Heart left ventricle (tissue), 7 donors: ENCODE data around the genes KCNE5 and IL13RA2.

- PRO-cap, 6 experiments, result no peak in any of the 6 experiments
- RAMPAGE, long total RNA, 2 experiments, result no peak in any of the 2 experiments
- RRBS, result no CpG with 5 or more reads among the region's 3 CpGs
These were observed 943 bp downstream of the PSMD10 start for GRCh38 chrX:108090434-108090764.

GRCh38 chrX:109537151-109537800, 632 bp downstream of the NXT2 start:
- PRO-cap, 6 experiments, result peak in 6 of 6 experiments; most common plus-strand start chrX:109537205 (in 6)
- RAMPAGE, long total RNA, 2 experiments, result start-site peak on the plus strand in 2 of 2 experiments, at chrX:109537172-109537237 at its widest, 9 reads per replicate
- RRBS, result 2% methylated on average over 13 of the region's 21 CpGs

DNA sequence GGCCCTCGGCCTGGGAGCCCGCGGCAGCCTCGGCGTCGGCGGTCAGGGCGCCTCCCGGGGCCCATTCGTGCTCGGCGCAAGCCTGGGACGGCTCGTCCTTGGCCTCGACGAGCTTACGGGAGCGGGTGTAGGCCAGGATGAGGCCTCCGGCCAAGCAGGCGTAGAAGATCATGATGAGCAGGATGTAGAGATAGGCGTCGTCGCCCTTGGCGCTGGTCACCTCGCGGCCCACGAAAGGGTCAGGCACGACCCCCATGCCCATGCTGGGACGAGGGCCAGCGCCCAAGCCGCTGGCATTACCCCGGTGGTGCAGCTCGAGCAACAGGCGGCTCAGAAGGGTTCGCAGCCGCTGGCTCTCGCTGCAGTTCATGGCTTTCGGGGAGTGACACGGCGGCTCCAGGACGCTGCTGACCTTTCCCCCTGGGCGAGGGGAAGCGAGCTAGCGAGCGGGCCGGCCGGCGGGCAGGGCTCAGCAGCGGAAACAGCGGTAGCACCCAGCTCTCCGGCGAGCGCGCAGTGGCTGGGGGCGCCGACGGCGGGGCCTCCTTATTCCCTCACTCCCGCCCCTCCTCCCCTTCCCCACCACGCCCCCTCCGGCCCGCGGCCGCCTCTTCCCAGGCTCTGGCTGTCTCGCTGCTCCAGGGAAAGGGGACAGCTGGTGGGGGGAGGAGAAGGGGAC, at the start of gene KCNE5:
KCNE5 (minus strand) TSS at position 522 of the 679 bp plus-strand sequence.
- PRO-cap, 6 experiments, result no peak in any of the 6 experiments
- RAMPAGE, long total RNA, 2 experiments, result no peak in any of the 2 experiments
- RRBS, result 14% methylated on average over 23 of the region's 65 CpGs

DNA sequence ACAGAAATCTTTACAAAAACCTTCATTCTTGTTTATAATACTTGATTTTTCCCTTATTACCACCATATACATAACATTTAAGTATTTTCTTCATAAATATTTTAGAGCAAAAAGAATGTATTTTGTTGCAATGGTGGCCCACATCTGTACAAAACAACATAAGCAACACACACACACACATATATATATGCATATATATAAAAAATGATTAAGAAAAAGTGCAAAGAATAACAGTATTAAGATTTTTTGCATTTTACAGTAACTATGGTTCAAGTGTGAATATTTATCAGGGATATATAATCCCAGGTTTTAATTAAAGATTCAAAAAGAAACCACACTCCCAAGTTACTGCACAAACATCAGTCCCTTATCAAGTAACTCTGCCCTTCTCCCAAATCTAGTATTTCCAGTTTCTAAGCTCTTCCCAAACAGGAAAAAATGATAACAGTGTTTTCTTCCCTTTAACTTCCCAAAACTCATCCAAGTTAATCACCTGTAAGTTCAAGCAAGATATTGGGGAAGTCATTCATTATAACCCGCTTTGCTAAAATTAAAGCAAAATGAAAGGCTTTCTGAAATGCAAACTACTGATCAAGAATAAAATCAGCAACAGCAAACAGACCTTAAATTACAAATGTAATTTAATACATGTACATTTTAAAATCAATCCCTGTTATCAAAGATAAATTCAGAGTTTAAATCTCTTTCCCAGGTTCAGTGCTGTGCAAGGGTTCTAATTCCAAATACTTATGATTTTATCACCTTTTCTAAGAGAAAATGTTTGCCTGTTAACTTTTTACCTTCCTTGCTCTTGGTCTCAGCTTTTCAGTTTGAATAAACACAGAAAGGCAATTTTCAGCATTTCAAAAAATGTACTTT, 17.7 kb upstream of the KCNE5 start:
- PRO-cap, 6 experiments, result no peak in any of the 6 experiments
- RAMPAGE, long total RNA, 2 experiments, result no peak in any of the 2 experiments
- RRBS, result no CpG with 5 or more reads among the region's 1 CpG

GRCh38 chrX:109689135-109689763, 43.8 kb downstream of the ACSL4 start:
- PRO-cap, 6 experiments, result no peak in any of the 6 experiments
- RAMPAGE, long total RNA, 2 experiments, result no peak in any of the 2 experiments
- RRBS, result no CpG with 5 or more reads among the region's 3 CpGs

DNA sequence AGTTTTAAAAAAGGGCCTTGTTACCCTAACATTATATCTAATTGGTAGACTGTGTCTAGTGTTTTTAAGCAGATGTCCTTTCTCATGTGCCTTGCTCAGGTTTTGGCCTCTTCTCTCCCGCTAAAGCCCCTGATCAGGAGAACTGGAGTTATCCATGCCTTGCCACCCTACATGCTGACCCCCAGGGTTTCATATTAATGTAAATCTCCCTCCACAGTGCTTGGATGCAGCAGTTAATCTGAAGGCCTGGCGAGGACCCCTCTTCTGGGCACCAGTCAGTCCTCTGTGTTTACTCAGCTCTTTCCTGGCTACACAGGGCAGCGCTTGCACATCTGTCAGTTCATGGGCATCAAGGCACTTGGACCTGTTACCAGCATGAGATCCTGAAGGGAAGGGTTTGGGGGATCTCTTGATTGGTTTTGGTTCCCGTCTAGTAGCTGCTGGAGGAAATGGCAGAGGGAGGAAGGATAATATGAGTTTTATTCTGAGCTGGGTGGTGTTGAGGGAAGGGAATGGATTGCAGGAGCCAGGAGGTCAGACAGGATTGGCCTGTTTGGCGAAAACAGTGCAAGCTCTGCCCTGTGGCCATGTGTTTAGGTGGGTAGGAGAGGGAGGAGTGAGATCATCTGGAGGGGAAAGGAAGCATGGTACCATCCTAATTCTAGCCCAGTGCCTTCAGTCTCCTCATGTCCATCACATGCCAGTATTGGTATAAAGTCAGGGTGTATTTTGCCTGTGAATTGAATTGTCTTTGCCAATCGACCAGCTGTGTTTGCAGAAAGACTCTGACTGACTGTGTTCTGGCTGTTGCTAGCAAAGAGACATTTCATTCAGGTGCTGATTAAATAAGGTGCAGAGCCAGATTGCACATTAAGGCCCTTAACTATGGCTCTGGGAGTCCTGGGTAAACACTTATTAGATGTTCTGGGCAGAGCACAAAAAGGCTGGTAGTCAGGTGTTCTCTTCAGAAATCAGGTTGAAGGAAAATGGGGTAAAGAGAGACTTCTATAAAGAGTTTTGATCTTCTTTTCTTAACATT, 9.9 kb downstream of the TMEM164 start:
- PRO-cap, 6 experiments, result no peak in any of the 6 experiments
- RAMPAGE, long total RNA, 2 experiments, result no peak in any of the 2 experiments
- RRBS, result no CpG with 5 or more reads among the region's 6 CpGs

- PRO-cap, 6 experiments, result no peak in any of the 6 experiments
- RAMPAGE, long total RNA, 2 experiments, result no peak in any of the 2 experiments
- RRBS, result no CpG with 5 or more reads among the region's 3 CpGs
These were observed 135.3 kb downstream of the TMEM164 start for GRCh38 chrX:110138136-110138647.

DNA sequence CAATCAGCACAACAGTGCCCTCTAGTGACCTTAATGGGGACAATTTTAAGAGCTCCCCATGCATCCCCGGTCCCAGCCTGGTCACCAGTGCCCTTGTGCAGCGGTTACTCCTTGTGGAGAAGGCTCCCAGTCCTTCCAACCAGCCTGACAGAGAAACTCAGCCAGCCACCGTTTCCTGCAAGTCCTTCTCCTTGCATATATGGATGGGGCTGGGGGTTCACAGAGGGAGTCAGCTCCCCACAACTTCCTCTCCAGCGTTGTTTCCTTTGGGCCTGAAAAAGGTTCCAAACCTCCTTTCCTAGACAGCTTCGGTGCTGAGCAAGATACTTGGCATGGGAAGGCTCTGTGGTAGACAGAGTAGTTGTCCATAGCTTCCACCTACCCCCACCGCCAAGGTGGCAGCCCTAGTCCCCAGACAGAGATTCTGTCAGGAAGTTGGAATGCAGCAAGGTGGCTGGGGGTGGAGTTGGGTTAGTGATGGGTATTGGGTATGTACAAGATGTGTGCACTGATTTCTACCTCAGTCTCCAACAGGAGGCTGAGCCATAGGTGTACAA, 4.4 kb downstream of the PAK3 start:
- PRO-cap, 6 experiments, result no peak in any of the 6 experiments
- RAMPAGE, long total RNA, 2 experiments, result no peak in any of the 2 experiments
- RRBS, result no CpG with 5 or more reads among the region's 6 CpGs

DNA sequence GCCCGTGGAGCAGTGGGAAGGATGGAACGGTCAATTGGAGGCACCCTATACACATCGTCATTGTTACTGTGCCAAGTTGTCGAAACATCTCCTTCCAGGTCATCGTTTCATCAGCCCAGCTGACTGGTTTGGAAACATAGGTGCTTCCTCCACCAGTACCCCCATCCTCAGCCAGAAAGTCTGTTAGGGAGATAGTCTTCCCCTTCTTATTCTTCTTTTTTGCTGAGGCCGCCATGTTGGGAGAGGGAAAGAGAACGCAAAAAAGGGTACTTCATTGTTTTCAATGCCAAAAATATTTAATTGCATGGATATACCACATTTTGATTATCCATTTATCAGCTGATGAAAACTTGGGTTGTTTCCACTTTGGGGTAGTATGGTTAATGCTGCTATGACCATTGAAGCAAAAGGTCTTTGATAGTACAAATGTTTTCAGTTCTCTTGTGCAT, 59.7 kb upstream of the ALG13 start:
- PRO-cap, 6 experiments, result peak in 6 of 6 experiments; most common minus-strand start position 264 of the sequence (in 4)
- RAMPAGE, long total RNA, 2 experiments, result no peak in any of the 2 experiments
- RRBS, result no CpG with 5 or more reads among the region's 7 CpGs

DNA sequence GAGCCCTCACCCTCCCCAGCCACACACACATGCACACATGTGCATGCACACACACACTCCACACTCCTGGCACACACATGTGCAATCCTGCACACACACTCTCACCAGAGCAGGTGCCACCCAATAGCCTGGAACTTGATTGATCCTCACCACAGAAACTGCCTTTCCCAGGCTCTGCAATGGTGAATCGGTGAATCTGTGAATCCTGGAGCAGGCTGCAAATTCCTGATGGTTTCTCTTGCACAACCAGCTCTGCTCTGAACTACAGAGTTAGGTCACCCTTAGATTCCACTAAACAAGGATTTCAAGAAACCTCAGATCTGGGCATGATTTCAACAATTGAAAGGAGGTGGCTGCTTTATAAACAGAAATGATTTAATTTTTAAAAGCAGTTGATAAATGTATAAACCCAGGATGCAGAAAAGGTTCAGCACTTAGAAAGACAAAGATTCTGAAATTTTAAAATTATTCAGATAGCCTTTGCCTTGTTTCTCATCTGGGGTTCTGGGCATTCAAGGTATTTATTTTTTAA, 21.4 kb downstream of the AMOT start:
- PRO-cap, 6 experiments, result no peak in any of the 6 experiments
- RAMPAGE, long total RNA, 2 experiments, result start-site peak on the minus strand in 1 of 2 experiments, centred at position 221 of the sequence, 17 reads per replicate
- RRBS, result no CpG with 5 or more reads among the region's 1 CpG

DNA sequence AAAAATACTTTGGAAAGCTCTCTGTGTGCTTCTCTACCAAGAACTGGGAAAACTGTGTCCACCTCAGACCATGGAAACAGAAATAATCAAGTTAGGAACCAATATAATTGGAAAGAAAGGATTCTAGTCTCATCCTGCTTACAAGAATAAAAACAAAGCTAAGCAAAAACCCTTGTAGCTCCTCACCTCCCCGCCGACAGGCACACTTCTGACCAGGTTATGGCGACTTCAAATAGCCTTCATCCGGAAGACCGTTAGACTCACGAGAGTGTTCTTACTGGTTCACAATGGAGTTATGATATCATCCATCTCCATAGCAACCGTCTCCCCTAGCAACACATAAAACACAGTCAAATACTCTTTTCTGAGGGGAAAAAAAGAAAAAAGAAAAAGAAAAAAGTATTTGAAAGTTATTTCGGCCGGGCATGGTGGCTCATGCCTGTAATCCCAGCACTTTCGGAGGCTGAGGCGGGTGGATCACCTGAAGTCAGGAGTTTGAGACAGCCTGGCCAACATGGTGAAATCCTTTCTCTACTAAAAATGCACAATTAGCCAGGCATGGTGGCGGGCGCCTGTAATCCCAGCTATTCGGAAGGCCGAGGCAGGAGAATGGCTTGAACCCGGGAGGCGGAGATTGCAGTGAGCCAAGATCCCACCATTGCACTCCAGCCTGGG, at the start of gene IL13RA2:
IL13RA2 (minus strand) TSS at position 250 of the 675 bp plus-strand sequence.
- PRO-cap, 6 experiments, result no peak in any of the 6 experiments
- RAMPAGE, long total RNA, 2 experiments, result no peak in any of the 2 experiments
- RRBS, result no CpG with 5 or more reads among the region's 17 CpGs

GRCh38 chrX:115460507-115460944, 100.4 kb upstream of the PLS3 start:
- PRO-cap, 6 experiments, result no peak in any of the 6 experiments
- RAMPAGE, long total RNA, 2 experiments, result no peak in any of the 2 experiments
- RRBS, result no CpG with 5 or more reads among the region's 2 CpGs

- PRO-cap, 6 experiments, result peak in 2 of 6 experiments; most common plus-strand start chrX:115581659 (in 2)
- RAMPAGE, long total RNA, 2 experiments, result no peak in any of the 2 experiments
- RRBS, result no CpG with 5 or more reads among the region's 2 CpGs
These were observed 20.5 kb downstream of the PLS3 start for GRCh38 chrX:115581433-115581830.

DNA sequence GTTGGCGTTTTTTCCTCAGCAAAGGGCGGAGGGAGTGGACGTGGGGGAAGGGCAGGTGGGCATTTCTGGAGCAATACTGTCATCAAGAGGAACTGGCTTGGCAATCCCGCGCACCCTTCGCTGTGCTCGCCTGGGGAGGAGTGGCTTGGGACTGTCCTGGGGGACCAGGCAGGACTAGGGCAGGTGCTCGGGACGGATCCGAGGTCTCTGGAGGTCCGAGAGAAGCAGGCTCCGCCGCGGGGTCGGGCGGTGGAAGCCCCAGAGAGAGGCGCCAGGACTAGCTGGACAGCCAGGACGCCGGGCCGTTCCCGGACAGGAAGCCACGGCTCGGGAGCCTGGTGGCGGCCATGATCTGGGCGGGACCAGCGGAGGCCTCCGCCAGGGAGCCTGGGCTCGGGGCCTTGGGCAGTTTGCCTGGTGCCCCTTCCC, 282.5 kb upstream of the AGTR2 start:
- PRO-cap, 6 experiments, result peak in 1 of 6 experiments; most common plus-strand start position 143 of the sequence (in 1)
- RAMPAGE, long total RNA, 2 experiments, result no peak in any of the 2 experiments
- RRBS, result no CpG with 5 or more reads among the region's 28 CpGs

DNA sequence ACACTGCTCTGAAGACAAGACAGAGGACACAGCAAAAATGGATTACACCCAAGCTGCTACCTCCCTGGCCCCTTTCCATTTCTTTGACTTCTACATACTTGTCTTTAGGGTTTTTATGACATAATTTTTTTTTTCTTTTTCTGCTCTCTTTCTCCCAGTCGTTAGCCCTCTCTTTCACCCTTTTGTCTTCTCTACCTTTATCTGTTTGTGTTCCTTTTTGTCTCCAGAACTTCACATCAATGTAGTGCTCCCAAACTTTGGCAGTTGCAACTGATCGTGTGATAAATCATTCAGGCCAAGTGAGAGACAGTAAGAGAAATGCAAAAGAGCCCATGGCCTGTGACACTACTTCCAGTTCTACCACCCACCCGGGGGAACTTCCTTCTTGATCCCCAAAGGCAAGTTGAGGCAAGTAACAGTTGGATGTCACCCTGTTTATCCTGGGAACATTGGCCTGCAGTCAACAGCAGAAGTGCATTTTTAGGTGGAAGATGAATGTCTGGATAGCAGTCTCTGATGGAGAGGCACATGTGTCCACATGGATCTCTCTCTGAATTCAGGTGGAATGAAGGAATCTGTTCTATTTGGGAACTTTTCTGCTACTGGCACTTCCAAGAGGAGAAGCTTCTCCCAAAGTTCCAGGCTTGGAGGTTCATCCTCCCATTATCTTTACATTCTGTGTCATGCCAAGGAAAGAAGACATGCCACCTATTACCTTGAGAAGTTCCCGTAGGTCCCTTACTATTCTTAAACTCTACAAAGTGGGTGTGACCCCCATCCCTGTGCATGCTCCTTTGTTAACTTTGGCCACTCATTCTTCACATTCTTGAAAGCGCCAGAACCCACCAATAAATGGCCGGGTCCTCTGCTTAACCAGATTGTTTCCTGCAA, 265.7 kb upstream of the AGTR2 start:
- PRO-cap, 6 experiments, result no peak in any of the 6 experiments
- RAMPAGE, long total RNA, 2 experiments, result no peak in any of the 2 experiments
- RRBS, result no CpG with 5 or more reads among the region's 6 CpGs

DNA sequence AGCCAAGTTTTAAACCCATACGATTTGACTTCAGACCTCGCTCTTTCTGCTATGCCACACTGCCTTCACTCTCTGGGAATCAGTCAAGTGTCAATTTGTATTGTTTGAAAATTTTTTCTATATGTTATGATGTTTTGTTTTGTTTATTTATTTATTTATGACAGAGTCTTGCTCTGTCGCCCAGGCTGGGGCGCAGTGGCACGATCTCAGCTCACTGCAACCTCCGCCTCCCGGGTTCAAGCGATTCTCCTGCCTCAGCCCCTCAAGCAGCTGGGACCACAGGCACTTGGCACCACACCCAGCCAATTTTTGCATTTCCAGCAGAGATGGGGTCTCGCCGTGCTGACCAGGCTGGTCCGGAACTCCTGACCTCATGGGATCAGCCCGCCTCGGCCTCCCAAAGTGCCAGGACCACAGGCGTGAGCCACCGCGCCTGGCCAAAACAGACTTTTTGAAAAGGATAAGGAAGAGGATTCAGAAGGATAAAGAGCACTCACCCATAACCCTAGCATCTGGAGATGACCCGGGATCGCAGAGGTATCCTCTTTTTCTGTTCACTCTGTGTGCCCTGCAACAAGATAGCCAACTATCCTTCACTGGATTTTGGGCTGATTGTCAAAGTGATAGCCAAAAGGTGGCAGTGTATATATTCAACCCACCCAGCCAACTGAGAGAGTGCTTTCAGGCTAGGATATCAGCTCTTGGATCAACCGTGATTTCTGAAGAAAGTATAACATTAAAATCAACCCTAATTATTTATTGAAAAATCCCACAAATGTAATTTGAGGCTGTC, 224.5 kb upstream of the AGTR2 start:
- PRO-cap, 6 experiments, result no peak in any of the 6 experiments
- RAMPAGE, long total RNA, 2 experiments, result no peak in any of the 2 experiments
- RRBS, result no CpG with 5 or more reads among the region's 19 CpGs

GRCh38 chrX:116009783-116010155, 160.8 kb upstream of the AGTR2 start:
- PRO-cap, 6 experiments, result no peak in any of the 6 experiments
- RAMPAGE, long total RNA, 2 experiments, result no peak in any of the 2 experiments
- RRBS, result no CpG with 5 or more reads among the region's 8 CpGs

DNA sequence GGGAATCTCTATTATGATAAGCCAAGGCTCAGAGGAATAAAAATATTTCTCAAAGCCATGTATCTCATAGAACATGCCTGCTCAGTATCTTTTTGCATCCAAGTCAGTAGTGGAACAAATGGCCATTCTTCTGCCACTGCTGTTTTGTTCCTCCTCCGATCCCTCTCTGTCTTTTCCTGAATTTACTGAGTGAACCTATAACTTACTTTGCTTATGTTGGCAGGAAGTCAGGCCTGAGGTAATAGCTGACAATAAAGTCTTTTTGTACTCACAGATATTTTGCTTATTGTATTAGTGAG, 68.0 kb downstream of the AGTR2 start:
- PRO-cap, 6 experiments, result no peak in any of the 6 experiments
- RAMPAGE, long total RNA, 2 experiments, result no peak in any of the 2 experiments
- RRBS, result no CpG with 5 or more reads among the region's 1 CpG

GRCh38 chrX:116239914-116240430, 69.4 kb downstream of the AGTR2 start:
- PRO-cap, 6 experiments, result no peak in any of the 6 experiments
- RAMPAGE, long total RNA, 2 experiments, result no peak in any of the 2 experiments
- RRBS, result no CpG with 5 or more reads among the region's 5 CpGs

DNA sequence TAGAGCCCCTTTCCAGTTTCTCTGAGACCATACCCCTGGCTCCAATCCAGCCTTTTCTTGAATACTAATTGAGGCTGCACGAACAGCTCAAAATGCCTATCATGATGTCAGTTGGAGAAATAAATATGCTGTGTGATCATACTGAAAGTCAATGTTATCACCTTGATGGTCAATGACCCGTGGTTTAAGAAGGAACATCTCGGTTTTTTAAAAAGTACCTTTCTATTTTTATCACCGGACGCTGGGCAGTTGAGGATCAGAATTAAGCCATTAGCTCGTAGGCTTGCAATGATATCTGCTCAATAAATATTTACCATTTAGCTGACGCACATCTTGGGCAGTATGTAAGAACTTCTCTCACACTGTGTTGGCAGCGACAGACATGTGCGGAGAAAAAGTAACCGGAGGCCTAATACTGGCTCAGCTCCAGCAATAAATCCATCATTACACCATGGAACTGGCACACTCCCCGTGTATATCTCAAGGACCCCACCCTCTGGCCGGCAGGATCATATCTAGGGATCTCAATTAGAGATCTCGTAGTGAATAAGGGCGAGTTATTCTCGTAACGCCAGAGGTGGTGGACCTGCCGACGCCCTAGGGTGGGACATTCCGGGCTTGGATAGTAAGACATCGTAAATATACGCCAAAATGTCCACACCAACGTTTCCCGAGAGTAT, 701 bp upstream of the WDR44 start:
- PRO-cap, 6 experiments, result no peak in any of the 6 experiments
- RAMPAGE, long total RNA, 2 experiments, result no peak in any of the 2 experiments
- RRBS, result under 1% methylated on average over 6 of the region's 23 CpGs